ENCODE results near the genes MTHFD2 and DOK1.

DNA sequence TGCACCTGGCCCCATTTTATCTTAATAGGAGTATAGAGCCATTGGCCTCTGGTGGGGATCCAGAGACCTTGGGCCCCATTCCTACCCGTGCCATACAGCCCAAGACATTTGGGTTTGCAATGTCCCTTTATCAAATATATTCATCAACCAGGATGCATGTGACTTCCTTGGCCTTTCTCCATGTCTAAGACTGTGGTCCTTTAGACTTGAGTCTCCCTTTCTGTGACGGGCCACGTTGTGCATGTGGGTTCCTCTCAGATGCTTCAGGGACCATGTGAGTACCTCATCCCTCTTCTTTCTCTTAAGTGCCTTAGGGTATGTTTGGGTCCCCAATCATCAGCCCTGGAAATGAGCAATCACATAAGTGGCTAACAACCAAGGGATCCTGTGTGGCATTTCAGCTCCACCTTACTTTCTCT is 4.2 kb upstream of the TPRKB start:
- PRO-cap, 2 experiments = no peak in any of the 2 experiments

GRCh38 chr2:73751129-73751625 is 14.0 kb upstream of the TPRKB start:
- PRO-cap, 2 experiments = no peak in any of the 2 experiments

- PRO-cap, 2 experiments = no peak in any of the 2 experiments
Observed at GRCh38 chr2:73902049-73902772, 9.4 kb downstream of the ACTG2 start.

DNA sequence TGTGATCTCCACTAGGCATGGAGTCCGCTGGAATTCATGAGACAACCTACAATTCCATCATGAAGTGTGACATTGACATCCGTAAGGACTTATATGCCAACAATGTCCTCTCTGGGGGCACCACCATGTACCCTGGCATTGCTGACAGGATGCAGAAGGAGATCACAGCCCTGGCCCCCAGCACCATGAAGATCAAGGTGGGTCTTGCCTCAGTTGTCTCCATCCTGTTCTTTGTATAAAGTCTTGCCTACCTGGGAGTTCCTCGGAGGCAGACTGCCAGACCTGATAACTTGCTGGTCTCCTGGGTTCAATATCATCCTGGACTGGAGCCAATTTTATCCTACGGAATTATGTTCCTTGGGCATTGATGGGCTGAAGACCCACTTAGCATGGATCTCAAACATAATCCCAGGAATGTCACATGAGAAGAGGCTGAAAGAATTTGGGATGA is 10.1 kb upstream of the DGUOK start:
- PRO-cap, 2 experiments = no peak in any of the 2 experiments

- PRO-cap, 2 experiments = no peak in any of the 2 experiments
Observed at GRCh38 chr2:73925755-73926553, 726 bp upstream of the DGUOK start.

GRCh38 chr2:73987326-73987999 is 2.8 kb downstream of the TET3 start:
- PRO-cap, 2 experiments = peak in 1 of 2 experiments; most common plus-strand start chr2:73987625 (in 1); most common minus-strand start chr2:73987630 (in 1)

DNA sequence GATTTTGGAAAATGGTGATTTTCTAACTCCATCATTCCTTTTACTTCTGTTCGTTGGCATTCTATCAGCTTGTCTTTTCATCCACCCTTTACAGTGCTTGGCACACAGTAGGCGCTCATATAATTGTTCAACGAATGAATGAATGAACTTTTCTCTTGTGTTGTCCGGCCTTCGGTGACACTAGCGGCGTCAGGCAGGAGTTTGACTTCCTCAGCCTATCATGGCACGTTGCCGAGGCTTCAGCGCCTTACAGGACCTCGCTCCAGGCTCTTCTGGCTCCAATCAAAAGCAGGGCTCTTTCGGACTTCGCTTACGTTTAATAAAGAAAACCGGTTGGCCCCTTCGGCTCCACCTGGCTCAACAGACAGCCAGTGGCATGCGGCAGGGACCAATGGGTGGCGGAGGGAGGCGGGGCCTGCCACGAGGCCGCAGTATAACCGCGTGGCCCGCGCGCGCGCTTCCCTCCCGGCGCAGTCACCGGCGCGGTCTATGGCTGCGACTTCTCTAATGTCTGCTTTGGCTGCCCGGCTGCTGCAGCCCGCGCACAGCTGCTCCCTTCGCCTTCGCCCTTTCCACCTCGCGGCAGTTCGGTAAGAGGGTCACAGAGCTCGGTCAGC is at the start of gene MTHFD2:
Gene MTHFD2, plus strand, starts transcription at position 463 of the 617 bp plus-strand sequence.
- PRO-cap, 2 experiments = peak in 2 of 2 experiments; most common plus-strand start position 463 of the sequence (in 1); most common minus-strand start position 274 of the sequence (in 2)

GRCh38 chr2:74199417-74200400 is 1.3 kb downstream of the MTHFD2 start:
- PRO-cap, 2 experiments = no peak in any of the 2 experiments

GRCh38 chr2:74371359-74372249 is 8.5 kb downstream of the DCTN1 start:
- PRO-cap, 2 experiments = no peak in any of the 2 experiments

DNA sequence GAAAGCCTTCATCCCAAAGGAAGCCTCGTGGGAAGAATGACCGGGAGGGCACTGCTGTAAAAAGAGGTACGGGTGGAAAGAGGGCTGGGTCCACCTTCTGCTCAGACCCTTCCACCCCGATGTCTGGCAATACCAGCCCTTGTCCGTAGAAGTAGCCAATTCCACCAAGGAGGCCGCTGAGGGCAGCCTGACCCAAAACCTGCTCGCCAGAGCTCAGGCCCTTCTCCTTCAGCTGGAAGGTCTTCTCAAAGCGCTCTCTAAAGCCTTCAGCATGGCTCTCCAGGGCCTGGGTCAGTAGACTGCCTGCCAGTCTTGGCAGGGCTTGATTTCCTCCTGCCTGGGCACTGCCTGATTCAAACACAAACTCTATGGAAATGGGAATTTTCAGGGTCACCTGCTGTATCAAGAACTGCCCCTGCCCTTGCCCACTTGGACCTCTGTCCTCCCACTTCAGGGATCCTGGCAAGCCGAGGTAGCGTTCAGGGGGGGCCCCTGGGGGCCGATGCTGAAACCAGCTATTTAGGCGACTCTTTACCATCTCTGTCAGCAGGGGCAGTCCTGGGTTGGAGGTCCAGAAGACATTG is 2.7 kb downstream of the MOGS start:
- PRO-cap, 2 experiments = no peak in any of the 2 experiments

GRCh38 chr2:74502088-74503247 is 3.1 kb upstream of the LBX2 start:
- PRO-cap, 2 experiments = peak in 2 of 2 experiments; most common plus-strand start chr2:74502617 (in 2); most common minus-strand start chr2:74502495 (in 1)

GRCh38 chr2:74548203-74548559 is 5.6 kb downstream of the LOXL3 start:
- PRO-cap, 2 experiments = no peak in any of the 2 experiments

- PRO-cap, 2 experiments = peak in 2 of 2 experiments; most common plus-strand start chr2:74554755 (in 2)
Observed at GRCh38 chr2:74553868-74554930, at the start of gene DOK1. TSS of gene DOK1 (plus strand) at chr2:74554720.

DNA sequence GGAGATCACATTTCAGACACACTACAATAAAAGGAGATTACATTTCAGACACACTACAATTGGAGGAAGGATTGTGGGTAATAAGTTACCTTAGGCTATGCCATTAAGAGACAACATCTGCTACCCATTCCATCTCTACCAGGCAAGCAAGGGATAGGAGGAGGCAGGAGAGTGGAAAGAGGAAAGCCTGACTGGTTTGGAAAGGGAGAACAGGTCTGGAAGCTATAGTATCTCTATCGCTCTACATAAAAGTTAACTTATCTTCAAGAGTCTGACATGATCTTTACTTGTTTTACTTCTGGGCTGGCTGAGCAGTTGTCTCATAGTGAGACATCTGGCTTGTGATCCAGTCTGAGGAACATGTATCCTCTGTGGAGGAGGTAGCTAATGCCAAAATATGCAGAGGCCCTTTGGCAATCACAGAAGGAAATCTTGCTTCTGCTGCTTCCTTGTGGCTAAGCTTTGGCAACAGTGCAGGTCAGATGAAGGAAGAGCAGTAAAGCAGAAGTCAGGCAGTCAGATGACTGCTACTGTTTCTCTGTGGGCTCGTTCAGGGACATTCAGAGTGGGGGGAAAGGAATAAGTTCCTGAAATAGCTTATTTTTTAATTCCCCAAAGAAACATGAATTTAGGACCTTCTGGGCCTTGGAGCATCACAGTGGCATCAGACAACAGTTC is 22.2 kb downstream of the DOK1 start:
- PRO-cap, 2 experiments = no peak in any of the 2 experiments

- PRO-cap, 2 experiments = peak in 1 of 2 experiments; most common plus-strand start chr2:75608583 (in 1); most common minus-strand start chr2:75608476 (in 1)
Observed at GRCh38 chr2:75608249-75608790, 38.3 kb upstream of the MRPL19 start.

GRCh38 chr2:75709032-75709669 is 1.6 kb downstream of the GCFC2 start:
- PRO-cap, 2 experiments = no peak in any of the 2 experiments

DNA sequence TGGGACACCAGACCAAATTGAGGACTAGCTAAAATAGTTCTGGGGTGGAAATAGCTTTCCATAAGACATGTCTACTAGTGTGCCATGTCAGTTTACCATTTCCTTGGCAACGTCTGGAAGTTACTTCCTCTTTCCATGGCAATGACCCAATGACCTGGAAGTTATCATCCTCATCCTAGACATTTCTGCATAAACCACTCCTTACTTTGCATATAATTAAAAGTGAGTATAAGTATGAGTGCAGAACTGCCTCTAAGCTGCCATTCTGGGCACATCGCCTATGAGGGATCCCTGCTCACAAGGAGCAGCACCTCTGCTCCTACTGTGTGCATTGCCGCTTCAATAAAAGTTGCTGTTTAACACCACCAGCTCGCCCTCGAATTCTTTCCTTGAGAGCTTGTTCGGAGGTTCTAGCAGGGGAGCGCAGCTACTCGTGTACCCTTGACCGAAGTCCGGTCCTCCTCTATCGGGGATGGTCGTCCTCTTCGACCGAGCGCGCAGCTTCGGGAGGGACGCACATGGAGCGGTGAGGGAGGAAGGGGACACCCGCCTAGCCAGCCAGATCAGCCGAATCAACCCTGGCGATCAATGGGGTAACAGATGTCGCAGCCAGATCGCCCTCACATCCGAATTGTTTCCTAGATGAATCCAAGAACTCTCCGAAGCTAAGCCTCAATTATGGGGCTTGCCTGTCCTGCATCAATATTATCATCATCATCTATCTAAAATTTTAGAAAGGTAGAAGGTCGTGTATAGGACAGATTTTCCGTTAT is 734.3 kb upstream of the GCFC2 start:
- PRO-cap, 2 experiments = no peak in any of the 2 experiments

DNA sequence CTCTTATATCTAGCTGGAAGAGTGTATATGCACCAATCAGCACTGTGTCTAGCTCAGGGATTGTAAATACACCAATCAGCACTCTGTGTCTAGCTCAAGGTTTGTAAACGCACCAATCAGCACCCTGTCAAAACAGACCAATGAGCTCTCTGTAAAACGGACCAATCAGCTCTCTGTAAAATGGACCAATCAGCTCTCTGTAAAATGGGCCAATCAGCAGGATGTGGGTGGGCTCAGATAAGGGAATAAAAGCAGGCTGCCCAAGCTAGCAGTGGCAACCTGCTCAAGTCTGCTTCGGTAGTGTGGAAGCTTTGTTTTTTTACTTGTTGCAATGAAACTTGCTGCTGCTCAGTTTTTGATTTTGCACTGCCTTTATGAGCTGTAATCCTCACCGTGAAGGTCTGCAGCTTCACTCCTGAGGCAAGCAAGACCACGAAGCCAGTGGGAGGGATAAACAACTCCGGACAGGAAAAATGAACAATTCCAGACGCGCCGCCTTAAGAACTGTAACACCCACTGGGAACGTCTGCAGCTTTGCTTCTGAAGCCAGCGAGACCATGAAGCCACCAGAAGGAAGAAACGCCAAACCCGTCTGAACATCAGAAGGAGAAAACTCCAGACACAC is 245.9 kb upstream of the REG3G start:
- PRO-cap, 2 experiments = no peak in any of the 2 experiments

DNA sequence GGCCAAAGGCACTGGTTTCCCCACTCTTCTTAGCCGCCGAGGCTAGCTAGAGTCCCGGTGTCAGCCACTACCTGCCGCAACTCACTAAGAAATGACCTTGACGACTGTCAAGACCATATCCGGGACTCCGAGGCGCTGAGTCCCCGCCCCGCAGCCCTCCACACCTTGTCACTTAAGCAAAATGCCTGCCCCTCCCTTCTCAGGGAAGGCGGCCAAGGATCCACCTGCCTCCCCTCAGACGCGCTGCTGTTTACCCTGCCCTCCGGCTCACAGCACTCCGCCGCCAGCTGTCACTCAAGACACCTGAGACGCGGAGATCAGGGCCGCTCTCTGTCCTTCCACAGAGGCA is 32.7 kb upstream of the REG3G start:
- PRO-cap, 2 experiments = no peak in any of the 2 experiments

DNA sequence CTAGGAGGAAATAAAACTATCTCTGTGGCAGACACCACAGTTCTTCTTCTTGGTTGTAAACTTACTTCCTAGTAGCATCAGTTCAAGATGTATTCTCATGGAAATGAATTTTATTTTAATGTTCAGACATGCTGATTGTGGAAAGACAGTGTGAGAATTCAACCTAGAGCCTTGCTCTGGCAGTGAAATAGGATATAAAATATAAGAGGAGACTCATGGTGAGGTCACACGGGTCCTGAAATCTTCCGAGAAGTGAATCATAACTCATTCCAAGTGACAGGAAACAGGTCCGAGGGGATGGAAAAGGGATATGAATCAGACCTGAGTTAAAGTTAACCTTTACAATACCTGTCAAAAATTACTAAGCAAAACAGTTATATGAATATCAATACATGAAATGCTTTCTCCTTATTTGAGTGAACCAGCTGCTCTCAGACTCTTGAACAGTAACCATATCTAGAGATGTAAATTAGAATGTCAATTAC is 185.2 kb upstream of the LRRTM1 start:
- PRO-cap, 2 experiments = no peak in any of the 2 experiments